Iris pigment epithelial cell (primary cell): ENCODE data around the genes CCNQ, IDH3G and AVPR2.

- RRBS = 15% methylated on average over 40 of the region's 132 CpGs
These were observed at the start of gene CCNQ for GRCh38 chrX:153598789-153600027. Gene CCNQ, minus strand, starts transcription at chrX:153599139.

DNA sequence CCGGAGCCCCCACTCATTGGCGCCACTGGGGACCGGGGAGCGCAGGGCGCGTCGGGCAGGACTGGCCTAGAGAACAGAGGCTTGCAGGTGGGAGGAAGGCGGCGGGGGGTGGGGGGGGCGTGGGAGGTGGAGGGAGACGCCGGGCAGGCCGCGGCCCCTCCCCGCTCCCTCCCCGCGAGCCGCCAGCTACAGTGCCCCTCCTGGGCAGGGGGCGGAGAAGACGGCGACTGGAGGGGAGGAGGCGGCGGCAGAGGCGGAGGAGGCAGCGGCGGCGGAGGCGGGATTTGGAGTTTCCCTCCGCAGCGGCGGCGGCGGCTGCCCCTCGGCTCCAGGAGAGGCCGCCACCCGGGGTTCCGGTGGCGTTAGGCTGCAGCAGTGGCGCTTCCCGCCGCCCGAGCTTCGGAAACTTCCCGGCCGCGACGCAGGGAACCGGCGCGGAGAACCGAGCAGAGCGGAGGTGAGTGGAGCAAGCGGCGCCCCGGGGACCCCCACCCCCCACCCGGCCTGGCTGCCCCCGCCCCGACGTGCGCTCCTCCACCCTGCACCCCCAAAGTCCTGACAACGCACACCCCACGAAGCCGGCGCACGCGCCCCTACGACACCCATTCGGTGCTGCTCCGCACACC lies 4.7 kb upstream of the DUSP9 start:
- RRBS = 20% methylated on average over 29 of the region's 69 CpGs

- RRBS = no CpG with 5 or more reads among the region's 33 CpGs
These were observed 260 bp downstream of the PNCK start for GRCh38 chrX:153673414-153673692.

- RRBS = 15% methylated on average over 16 of the region's 65 CpGs
These were observed 1.6 kb downstream of the SLC6A8 start for GRCh38 chrX:153688921-153690086.

DNA sequence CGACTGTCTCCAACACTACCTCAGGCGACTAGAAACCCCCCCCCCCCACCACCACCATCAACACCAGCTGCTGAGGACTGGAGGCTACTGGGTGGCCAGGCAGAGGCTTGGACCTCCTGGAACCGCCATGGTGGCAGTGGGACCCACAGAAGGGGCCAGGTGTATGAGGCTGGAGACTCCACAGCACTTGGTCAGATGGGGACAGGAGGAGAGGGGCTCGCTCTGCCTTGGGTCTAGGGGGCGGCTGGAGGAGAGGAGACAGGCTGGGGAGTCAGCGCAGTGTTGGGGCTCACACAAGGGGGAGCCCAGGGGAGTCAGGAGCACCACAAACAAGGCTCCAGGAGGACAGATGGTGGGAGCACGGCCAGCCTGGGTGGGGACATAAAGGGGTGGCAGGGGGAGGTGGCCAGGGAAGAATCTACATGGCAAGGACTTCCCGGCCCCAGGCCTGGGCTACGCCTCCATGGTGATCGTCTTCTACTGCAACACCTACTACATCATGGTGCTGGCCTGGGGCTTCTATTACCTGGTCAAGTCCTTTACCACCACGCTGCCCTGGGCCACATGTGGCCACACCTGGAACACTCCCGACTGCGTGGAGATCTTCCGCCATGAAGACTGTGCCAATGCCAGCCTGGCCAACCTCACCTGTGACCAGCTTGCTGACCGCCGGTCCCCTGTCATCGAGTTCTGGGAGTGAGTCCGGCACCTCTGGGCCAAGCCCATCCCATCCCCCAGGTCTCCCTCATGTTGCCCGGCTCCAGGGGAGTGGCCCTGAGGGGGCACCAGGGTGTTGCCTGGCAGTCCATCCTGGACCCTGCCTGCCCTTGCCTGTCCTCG lies 3.4 kb downstream of the SLC6A8 start:
- RRBS = 91% methylated on average over 2 of the region's 20 CpGs

DNA sequence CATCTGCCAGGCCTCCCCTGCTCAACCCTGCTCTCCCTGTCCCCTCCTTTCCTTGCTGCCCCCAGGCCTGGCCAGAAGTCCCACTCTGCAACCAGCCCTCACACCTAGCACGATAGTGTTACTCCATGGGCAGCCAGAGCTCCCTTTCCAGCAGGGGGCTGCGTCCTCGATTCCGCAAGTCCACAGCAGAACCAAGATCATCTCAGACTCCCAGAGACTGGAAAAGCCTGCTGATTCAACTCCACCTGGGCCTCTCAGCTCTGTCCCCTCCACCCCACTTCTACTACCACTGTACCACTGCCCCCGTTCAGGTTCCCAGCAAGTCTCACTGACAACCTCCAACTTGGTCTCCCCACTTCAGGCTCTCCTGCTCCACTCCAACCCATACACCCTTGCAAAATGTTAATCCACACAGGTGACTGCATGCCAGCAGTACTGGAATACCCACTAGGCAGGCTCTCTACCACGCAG lies 13.1 kb downstream of the BCAP31 start:
- RRBS = no CpG with 5 or more reads among the region's 6 CpGs

DNA sequence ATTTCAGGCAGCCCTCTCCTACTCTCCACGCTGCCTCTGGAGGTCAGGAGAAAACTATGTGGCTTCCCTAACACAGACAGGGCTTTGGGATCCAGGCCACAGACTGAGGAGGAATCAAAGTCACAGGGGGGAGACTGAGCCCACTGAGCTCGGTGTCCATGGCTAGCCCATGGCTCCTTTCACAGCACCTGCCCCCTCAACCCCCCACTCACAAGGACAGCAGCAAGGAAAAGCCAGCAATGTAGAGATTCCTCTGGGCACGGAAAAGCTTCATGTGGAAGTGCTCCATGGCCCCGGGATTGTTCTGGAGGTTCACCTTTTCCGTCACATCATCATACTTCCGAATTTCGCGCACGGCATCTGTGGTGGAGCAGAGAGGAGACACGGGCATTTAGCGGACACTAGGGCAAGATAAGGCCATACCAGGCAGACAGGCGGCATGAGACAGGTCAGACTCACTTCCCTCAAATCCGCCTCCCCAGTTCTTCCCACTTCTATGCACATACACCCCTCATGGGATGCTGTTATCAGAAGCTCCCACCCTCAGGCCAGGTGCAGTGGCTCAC lies 8.8 kb downstream of the BCAP31 start:
- RRBS = no CpG with 5 or more reads among the region's 13 CpGs

DNA sequence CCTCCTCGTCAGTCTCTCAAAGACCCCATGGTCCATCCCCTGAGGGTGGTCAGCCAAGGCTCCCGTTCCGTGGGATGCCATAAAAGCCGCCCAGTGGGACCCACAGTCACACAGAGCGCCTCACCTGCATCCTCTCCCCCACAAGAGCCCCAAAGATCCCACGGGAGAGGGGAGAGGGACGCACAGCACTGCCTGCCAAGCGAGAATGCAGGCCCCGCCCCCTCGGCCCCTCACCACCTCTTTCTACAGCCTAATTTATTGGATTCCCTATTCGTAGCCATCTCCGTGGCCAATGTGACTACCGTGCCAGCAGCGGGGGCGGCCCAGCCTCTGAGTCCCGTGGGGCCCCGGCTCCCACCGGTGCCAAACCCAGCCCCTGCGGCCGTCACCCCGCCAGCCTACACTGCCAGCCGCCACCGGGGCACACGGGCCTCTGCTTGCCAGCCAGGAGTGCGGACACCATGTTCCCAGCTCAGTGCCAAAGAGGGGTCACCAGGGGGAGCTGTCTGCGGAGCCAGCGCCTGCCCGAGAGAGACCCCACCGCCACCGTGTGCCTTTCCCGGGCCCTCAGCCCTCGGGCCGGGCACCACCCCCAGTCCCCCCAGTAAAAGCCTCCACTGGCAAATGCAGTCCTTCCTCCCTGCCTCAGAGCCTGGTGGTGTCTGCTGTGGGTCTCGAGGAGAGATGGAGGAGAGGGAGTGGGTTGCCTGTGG lies 19.6 kb downstream of the ABCD1 start:
- RRBS = 35% methylated on average over 4 of the region's 34 CpGs

DNA sequence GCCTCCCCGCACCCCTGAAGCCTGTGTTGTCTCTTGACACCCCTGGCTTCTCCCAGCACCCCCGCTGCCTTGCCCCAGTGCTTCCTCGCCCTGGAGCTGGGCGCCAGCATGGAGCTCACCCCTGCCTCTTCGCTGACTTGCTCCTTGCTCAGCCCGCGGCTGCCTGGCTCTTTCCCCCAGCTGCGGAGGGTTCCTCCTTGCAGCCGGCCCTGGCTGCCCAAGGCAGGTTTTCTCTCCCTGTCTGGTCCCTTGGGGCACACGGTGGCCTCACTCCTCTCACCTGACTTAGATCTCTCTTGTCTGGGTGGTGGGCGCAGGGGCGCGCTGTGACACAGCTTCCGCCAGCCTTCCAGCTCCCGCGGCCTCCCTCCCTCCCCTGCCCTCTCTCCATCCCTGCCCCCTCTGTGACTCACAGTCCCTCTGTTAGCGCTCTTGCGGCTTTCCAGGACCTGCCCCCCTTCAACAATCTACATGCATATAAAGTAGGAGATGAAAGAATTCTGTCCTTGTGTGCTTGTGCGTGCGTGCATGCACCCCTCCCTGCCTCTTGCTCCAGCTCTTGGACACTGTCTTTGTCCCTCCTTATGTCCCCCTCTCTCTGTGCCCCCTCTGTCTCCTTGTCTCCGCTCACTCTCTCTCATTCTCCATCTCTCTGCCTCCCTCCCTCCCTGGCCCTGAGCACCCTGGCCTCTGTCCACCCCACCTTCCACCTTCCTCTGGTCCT lies 2.2 kb downstream of the PLXNB3 start:
- RRBS = no CpG with 5 or more reads among the region's 21 CpGs

GRCh38 chrX:153792810-153793656 lies 1.1 kb downstream of the IDH3G start:
- RRBS = no CpG with 5 or more reads among the region's 11 CpGs

- RRBS = 16% methylated on average over 32 of the region's 108 CpGs
These were observed at the start of gene IDH3G for GRCh38 chrX:153793657-153794816. Gene IDH3G, minus strand, starts transcription at chrX:153794375.

DNA sequence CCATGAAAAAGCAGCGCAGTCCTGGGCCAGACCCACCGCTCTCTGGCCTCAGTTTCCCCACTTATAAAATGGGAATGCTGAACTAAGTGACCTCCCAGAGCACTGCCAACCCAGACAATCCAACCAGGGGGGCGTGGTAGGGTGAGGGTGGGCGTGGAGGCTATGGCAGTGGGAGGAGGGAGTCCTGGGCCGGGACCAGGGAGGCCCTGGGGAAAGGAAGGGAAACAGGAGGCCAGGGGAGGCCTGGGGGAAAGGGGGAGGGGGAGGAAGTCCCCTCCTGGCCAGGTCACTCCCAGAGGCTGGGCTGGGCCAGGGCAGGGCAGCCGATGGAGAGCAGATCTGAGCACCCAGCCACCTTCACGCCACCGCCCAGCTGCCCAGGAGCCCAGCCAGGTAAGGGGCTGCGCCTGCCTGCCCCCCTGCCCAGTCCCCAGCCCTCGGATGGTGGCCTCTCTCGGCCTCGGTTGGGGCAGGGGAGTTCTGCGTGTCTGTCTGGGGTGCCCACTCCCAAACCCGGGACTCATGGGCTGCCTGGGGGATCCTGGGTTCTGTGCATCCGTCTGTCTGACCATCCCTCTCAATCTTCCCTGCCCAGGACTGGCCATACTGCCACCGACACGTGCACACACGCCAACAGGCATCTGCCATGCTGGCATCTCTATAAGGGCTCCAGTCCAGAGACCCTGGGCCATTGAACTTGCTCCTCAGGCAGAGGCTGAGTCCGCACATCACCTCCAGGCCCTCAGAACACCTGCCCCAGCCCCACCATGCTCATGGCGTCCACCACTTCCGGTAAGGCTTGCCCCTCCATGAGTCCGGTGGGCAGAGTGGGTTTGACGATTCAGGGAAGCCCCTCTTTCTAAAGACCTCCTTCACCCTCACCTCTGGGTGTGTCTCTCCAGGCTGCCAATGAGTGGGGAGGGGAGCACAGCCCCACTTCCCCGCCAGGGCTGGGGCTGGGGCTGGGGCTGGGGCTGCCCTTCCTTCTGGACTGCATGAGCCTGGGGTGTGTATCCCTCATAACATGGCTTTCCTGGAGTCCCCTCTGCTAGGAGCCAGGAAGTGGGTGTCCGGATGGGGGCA lies at the start of gene AVPR2:
AVPR2 (plus strand) TSS at position 295 of the 1,083 bp plus-strand sequence.
- RRBS = no CpG with 5 or more reads among the region's 25 CpGs

DNA sequence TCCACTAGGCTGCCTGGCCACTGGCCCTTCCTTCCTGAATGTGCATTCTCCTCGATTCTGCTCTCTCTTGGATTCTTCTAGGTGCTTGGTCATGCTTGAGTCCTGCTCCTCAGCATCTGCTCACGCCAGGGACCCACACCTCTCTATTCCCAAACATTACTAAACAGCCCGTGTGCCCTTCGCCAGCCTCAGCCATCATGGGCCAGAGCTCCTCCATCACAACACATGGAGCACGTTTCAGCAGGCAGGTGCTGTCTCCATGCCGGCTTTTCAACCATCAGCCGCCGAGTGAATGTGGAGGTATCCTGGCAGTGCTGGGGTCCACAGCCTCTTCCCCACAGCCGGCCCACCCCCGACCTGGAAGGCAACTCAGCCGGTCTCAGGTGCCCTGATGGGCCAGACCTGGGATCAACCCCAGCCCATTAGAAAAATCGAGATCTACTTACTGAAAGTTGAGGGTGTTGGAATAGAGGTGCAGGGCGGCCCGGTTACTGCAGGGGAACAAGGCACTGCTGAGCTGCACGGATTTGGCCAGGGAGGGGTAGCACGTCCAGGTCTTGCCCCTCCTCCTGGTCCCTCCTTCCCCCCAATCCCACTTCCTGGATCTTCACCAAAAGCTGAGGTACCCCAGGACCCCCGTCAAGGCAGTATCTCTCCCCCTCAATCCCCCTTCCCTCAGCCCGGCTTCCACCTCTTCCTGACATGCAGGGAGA lies 3.1 kb downstream of the NAA10 start:
- RRBS = no CpG with 5 or more reads among the region's 18 CpGs

DNA sequence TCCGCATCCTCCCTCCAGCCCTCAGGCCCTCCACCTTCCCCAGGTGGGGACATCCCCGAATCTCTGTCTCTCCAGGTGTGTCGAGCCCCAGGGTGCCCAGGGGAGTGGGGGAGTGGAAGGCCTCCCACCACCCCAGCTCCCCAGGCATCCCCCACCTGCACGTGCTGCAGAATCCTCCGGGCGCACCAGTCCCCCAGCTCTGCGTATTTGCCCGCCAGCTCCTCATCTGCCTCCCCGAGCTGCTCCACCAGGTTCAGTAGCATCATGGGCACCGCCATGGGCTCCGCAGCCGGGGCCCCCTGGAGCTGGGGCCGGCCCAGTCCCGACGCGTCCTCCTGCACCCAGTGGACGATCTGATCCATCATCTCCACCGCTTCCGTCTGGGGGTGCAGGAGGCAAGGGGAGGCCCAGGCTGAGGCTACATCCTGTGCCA lies 1.7 kb downstream of the RENBP start:
- RRBS = no CpG with 5 or more reads among the region's 19 CpGs

DNA sequence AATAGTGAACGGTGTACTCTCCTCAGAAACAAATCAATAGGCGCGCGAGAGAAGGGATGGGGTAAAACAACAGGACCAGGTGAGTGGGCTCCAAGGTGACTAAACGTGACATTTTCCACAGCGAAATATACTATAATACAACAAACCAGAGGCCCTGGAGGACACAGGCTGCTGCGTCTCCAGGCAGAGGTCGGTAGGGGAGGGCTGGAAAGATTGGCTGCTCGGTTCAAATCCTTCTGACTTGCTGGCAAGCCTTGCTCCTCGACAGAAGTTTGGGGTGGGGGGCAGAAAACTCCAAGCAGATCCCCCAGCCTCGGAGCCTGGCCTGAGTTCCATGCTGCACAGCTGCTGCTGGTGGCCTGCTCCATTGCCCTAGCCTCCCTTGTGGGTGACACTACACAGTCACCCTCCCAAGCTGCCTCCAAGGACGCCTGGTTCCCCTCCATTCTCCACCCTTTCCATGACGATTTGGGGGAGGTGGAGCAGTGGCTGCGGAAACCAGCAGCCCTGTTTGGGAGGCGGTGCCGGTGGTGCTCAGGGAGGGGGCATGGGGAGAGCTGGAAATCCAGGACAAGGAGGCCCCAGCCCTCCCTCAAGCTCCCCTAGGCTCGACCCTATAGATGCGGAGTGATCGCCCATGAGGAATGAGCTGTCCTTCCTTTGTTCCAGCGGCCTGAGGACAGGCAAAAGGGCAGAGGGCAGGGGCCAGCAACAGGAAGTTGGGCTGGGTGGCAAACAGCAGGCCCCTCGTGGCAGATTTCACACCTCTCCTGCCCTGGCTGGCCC lies 3.4 kb upstream of the RENBP start:
- RRBS = no CpG with 5 or more reads among the region's 21 CpGs

DNA sequence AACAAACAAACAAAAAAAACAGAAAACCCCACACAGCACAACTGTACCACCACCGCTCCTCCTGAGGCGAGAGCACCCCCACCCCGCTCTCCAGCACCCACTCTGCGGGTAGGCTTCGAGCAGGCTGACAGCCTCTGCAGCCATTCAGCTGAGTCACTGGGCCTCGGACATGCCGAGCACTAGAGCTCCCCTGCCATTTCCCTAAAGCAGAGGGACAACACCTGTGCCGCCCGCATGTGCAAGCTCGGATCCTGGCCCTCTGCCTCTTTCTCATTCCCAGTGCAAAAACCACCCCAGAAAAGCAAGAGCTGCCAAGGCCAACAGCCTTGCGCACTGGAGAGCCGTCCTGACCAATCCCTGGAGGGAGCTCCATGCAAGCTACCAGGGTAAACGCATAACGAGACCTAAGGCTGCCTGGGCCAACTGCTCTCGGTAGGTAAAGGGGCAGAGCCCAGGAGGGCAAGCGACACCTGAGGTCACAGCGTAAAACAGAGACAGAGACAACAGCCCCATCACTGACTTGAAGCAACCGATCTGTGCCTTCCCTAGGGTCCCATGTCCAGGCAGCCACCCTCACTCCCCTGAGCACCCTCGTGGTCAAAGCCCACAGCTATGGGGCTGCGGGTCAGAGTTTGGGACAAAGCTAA lies 5.3 kb downstream of the HCFC1 start:
- RRBS = no CpG with 5 or more reads among the region's 20 CpGs

- RRBS = 14% methylated on average over 9 of the region's 27 CpGs
These were observed 1.1 kb downstream of the HCFC1 start for GRCh38 chrX:153970496-153970896.

DNA sequence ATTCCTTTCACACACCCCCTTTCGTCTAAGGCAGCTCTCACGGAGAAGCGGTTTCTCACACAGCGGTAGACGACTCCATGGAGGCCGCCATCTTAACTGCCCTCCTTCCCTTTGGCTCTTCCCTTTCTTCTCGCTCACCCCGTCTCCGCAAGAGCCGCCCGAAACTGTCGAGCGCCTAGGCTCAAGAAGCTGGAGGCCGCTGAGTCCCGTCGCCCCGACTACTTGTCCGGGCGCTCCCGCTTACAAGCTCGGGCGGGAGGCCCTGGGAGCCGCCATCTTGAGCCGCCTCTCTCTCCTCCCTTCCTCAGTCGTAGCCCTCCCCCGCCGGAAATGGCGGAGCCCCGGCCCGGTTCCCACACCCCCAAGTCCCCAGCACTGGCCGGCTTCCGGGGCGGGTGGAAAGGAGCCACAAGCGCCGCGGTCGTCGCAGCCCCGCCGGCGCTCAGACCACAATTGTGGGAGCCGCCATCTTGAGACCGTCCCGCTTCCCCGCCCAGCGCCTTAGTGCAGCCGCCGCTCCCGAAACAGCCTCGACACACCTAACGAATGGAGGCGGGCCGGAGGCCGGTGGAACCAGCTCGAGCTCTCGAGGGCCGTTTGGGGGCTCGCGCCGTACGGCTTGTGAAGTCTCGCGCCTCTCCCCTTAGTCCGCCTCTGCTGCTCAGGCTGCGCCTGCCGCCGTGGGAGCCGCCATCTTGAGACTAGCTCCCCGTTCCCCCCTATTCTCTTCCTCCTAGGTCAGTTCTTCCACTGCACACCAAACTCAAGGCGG lies 535 bp downstream of the HCFC1 start:
- RRBS = 9% methylated on average over 17 of the region's 70 CpGs

DNA sequence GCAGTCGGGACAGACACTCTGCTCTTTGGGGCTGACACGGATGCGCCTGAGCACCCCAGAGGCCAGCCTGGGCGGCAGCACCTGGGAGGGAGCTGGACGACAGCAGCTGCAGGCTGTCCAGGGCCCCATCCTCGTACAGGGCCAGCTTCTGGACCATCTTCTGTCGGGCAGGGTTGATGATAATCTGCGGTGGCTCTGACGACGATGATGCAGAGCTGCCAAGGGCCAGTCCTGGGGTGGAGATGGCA lies 7.3 kb downstream of the IRAK1 start:
- RRBS = no CpG with 5 or more reads among the region's 10 CpGs

DNA sequence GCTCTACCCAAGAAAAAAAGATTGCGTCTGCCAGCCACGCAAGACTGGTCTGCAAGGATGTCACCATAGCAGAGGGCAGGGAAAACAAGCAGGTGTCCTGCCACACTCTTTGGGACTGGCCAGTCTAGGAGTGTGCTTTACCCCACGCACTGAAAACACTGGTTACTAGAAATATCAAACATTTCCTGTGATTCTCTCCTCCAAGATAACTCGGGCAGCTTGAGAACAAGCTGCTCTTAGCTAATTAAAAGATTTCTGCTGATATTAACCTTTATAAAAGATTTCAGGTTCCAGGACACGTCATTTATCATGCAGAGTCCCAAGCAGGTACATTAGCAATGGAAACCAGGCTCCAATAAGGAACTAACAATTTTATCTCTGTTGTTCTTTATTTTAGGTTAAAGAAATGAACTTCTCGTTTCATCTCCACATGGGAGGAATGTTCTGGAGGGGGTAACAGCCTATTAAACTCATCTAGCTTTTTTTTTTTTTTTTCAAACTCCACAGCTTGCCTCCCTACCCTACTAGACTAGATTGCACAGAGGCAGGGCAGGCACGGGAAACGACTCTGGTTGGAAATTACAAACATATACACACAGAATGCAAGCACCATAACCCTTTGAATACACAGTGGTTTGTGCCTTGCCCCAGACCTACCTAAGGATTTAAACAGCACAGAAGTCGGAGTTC lies 2.9 kb downstream of the MECP2 start:
- RRBS = no CpG with 5 or more reads among the region's 9 CpGs